T-cell (primary cell): ENCODE measurements around a stretch of chr19.

DNA sequence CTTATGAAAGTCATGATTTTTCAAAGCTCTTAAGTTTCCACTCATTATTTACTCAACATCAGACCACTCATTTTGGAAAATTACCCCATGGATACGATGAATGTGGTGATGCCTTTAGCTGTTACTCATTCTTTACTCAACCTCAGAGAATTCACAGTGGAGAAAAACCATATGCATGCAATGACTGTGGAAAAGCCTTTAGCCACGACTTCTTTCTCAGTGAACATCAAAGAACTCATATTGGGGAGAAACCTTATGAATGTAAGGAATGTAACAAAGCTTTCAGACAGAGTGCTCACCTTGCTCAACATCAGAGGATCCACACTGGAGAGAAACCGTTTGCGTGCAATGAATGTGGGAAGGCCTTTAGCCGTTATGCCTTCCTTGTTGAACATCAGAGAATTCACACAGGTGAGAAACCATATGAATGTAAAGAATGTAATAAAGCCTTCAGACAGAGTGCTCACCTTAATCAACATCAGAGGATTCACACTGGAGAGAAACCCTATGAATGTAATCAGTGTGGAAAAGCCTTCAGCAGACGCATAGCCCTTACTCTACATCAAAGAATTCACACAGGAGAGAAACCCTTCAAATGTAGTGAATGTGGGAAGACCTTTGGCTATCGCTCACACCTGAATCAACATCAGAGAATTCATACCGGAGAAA, 18.0 kb downstream of the ZNF527 start:
- PRO-cap, 7 experiments: no peak in any of the 7 experiments

DNA sequence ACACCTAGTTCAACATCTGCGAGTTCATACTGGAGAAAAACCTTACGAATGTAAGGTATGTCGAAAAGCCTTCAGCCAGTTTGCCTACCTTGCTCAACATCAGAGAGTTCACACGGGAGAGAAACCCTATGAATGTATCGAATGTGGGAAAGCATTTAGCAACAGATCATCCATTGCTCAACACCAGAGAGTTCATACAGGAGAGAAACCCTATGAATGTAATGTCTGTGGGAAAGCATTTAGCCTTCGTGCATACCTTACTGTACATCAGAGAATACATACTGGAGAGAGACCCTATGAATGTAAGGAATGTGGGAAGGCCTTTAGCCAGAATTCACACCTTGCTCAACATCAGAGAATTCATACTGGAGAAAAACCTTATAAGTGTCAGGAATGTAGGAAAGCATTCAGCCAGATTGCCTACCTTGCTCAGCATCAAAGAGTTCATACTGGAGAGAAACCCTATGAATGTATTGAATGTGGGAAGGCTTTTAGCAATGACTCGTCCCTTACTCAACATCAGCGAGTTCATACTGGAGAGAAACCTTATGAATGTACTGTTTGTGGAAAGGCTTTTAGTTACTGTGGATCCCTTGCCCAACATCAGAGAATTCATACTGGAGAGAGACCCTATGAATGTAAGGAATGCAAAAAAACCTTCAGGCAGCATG, 15.5 kb downstream of the ZNF570 start:
- PRO-cap, 7 experiments: no peak in any of the 7 experiments

GRCh38 chr19:37505968-37506668, 621 bp upstream of the ZNF793 start:
- PRO-cap, 7 experiments: peak in 7 of 7 experiments; most common plus-strand start chr19:37506503 (in 5); most common minus-strand start chr19:37506354 (in 7)

DNA sequence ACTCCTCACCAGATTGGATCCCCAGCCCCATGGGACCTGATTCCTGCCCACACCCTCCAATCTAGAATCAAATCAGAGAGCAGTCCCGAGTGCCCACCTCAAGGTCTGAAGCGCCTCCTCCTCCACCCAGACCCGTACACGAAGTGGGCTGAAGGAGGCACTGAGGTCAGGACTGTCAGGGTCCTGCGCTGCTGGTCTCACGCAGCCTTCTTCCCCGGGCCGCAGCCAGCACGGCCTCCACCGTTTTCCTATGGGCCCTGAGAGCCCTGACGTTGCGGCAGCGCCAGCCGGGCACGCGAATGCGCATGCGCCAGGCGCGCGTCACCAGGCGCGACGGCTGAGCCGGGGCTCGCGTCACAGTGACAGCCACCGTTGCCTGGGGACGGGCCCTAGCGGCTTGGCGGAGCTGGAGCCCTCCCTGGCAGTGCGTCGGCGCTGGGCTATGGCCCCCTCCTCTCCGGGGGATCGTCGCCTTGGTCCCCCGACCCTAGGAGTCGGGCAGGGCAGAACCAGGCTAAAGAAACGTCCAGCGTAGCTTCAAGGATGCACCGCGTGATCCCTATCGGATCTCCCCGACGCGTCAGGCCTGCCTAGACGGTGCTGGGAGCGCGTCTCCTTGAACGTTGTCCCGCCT, 43.5 kb downstream of the ZNF571 start:
- PRO-cap, 7 experiments: peak in 7 of 7 experiments; most common plus-strand start position 359 of the sequence (in 4); most common minus-strand start position 252 of the sequence (in 7)

DNA sequence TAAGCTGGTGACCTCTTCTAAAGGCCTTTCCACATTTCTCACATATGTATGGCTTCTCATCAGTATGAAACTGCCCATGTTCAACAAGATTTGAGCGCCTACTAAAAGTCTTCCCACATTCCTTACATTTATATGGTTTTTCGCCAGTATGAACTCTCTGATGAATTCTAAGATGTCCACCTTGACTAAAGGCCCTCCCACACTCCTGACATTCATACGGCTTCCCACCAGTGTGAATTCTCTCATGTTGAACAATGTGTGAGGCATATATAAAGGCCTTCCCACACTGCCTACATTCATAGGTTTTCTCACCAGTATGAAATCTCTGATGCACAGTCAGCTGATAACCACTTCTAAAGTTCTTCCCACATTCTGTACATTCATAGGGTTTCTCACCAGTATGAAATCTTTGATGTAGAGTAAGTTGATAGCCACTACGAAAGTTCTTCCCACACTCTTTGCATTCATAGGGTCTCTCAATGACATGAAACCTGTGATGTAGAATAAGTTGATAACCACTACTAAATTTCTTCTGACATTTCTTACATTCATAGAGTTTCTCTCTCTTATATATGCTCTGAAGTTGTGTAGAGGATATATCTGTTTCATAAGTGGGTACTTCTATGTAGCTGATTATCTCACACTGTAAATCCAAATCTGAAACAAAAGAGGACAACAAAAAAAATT, 20.1 kb upstream of the ZNF607 start:
- PRO-cap, 7 experiments: no peak in any of the 7 experiments

DNA sequence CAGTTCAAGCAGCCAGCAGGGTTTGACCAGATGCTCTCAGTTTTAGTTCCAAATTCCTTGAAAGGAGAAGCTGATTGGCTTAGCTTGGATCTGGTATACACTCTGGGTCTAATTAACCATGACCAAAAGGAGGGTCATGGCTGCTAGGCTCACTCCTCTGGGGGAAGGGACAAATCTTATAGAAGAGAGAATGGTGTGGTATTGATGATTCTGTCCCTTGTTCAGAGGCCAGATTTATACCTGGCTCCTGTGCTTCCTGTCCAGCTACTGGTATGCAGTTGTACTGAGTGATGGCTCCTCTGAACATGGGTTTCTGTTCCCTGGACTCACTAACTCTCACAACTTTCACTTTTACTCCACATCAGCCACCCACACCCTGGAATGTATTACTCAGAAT, 41.3 kb downstream of the WDR87 start:
- PRO-cap, 7 experiments: no peak in any of the 7 experiments

DNA sequence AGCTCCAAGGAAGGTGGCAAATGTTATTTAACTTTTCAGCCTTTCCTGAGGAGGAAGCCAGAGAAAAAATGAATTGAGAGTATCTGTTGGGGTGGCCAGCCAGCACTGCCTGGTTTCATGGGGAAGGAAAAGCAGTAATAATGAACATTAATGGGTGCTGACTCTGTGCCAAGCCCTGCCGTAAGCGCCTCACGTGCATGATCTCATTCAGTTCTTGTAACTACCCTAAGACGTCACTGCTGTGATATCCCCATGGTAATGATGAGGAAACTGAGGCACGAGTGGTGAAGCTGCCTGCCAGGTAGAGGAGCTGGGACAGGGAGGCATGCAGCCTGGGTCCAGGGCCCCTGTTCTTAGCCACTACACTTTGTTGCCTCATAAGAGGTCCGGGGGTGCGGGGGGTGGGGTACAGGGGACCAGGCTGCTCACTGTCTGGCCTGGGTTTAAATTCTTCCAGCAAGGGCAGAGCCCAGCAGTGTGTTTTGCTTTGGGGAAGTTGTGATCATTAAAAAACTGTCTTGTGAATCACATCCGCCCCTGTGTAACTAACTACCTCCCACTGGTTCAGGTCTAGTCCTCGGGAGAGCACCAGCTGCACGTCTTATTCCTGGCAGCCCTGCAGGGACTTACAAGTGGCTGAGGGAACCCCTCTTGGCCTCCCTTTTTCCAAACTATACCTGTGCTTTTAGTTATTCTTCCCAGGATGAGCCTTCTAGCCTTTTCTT, 127.3 kb downstream of the SIPA1L3 start:
- PRO-cap, 7 experiments: no peak in any of the 7 experiments

GRCh38 chr19:38099738-38100164, 124.3 kb downstream of the DPF1 start:
- PRO-cap, 7 experiments: no peak in any of the 7 experiments

DNA sequence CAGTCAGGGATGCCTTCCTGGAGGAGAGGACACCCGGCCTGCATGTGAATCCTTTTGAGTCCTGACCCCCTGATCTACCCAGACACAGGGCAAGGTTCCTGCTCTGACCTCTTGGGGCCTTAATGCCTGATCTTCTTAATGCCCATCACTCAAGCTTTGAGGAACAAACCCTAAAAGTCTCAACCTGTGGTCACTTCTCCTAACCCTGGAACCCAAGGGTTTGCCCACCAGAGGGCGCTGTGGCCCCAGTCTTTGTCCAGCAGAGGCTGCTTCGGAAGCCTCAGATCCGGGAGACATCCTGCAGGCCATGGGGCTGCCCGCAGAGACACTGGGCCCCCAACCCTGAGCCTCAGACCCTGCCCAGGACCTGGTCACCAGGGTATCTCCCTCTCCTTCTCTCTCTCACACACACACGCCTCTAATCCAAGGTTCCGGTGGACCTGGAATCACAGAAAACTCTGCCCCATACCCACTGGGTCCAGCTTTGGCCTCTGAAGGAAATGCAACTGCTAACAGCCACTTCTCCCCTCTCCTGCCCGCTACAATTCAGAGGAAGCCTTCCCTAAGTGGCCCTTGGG, 9.8 kb upstream of the DPF1 start:
- PRO-cap, 7 experiments: no peak in any of the 7 experiments

DNA sequence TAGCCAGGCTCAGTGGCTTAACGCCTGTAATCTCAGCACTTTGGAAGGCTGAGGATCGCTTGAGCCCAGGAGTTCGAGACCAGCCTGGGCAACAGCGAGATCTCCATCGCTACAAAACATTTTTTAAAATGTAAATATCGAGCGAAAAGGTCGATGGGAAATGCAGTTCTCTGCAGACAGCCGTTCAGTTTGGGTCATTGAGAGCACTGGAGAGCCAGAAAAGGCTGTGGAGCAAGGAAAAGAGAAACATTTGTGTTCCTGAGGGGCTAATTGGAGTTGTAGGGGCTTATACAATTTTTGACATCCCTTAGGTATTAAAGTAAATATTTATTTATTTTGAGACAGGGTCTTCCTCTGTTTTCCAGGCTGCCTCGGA, 613 bp upstream of the YIF1B start:
- PRO-cap, 7 experiments: peak in 6 of 7 experiments; most common plus-strand start position 187 of the sequence (in 2); most common minus-strand start position 132 of the sequence (in 5)

- PRO-cap, 7 experiments: no peak in any of the 7 experiments
Observed at GRCh38 chr19:38318645-38319030, 1.0 kb upstream of the KCNK6 start.

DNA sequence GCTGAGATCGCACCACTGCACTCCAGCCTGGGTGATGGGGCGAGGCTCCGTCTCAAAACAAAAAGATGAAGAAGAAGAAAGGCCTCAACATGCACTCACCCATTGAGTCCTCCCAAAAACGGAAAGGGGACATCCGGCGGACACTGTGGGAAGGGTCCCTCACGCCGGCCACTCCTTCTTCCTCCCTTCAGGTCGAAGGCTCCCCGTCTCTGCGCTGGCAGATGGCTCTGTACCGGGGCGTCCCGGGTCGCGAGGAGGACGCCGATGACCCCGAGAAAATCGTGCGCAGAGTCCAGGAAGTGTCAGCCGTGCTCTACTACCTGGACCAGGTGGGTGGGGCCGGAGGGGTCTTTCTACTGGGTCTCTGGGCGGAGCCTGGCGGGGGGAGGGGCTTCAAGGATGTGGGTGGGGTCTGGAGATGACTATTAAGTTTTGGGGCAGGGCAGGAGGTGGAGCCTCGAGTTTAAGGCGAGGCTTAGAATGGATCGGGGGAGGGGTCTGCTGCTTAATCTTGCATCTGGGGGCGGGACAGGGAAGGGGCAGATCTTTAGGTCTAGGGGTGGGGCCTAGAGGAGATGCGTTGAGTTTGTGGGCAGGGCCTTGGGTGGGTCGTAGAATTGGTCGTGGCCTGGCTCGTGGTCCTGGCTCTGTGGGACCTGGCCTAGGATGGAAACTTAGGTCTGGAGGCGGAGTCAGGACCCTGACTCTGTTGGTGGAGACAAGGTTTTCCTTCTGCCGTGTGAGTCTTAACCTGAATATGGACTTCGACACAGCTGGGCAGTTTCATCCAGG, 90.1 kb downstream of the MAP4K1 start:
- PRO-cap, 7 experiments: no peak in any of the 7 experiments

- PRO-cap, 7 experiments: no peak in any of the 7 experiments
Observed at GRCh38 chr19:38528248-38528777, 89.4 kb downstream of the MAP4K1 start.

DNA sequence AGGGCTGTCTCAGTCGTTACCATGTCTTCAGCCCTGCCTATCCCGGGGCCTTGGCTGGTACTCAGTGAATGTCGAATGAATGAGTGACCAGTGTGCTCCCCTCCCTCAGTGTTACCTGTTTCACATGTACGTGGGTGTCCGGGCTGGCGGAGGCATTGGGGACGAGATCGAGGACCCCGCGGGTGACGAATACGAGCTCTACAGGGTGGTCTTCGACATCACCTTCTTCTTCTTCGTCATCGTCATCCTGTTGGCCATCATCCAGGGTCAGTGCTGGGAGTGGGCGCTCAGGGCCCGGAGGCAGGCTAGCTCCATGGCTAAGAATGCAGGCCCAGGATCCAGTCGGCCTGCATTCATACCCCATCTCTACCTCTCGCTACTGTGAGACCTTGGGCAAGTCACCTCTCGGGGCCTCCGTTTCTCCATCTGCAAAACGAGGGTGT, 32.9 kb downstream of the MAP4K1 start:
- PRO-cap, 7 experiments: no peak in any of the 7 experiments

- PRO-cap, 7 experiments: no peak in any of the 7 experiments
Observed at GRCh38 chr19:38595743-38596707, 21.7 kb downstream of the MAP4K1 start.

GRCh38 chr19:38631301-38632199, 12.6 kb downstream of the EIF3K start:
- PRO-cap, 7 experiments: no peak in any of the 7 experiments

- PRO-cap, 7 experiments: peak in 2 of 7 experiments; most common plus-strand start chr19:38656887 (in 1)
Observed at GRCh38 chr19:38656264-38657068, 9.0 kb downstream of the ACTN4 start.

DNA sequence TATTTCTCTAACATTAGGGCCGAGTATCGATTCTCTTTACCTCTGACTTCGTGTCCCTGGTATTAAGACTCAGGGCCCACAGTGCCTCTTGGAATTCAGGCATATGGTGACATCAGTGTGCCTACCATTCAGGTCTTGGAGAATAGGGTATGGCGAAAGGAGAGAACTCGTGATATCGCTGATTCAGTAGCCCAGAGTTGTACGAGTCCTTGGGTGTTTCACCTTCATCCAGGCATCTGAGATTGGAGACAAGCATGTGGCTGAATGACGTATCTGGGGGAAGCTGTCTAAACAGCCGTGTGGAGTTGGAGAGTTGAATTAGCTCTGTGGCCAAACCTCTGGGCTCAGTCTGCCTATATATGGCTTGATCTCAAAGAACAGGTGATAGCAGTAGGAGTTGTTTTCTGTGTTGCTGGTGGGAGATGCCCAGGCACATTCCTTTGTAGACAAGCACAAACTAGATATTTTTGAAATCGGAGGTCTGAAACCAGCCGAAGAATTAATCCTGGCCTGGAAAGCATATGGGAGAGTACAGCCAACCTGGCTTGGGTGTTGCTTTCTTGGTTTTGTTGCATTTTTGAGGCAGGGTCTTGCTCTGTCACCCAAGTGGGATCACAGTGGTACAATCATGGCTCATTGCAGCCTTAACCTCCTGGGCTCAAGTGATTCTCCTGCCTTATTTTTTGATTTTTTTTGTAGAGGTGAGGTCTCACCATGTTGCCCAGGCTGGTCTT, 27.4 kb downstream of the ACTN4 start:
- PRO-cap, 7 experiments: no peak in any of the 7 experiments

DNA sequence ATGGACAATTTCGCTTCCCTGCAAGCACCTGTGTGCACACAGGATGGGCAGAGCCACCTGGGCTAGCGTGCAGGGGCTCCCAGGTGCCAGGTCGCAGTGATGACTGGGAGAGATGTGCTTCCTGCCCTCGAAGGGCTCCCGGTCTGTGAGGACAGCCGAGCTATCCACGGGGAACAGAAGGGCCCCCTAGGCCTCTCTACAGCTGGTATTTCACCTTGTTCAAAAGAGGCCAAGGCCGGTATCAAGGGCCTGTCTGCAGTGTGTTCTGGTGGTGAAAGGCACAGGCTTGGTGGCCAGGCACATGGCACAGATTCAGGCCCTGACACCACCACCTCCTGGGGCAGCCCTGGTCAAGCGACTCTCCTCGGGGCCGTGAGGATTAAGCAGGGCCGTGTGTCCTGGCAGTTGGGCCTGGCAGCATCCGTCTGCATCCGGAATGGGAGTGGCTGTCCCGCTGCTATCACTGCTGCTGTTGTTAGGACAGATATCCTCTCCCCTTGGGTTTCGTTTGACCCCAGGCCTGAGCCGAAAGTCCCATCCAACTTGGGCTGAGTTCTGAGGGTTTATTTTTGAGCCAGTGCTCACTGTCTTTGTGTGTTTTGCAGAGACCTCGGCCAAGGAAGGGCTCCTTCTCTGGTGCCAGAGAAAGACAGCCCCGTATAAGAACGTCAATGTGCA, 38.7 kb downstream of the CAPN12 start:
- PRO-cap, 7 experiments: no peak in any of the 7 experiments

- PRO-cap, 7 experiments: peak in 7 of 7 experiments; most common plus-strand start chr19:38769984 (in 7); most common minus-strand start chr19:38769878 (in 7)
Observed at GRCh38 chr19:38769383-38770520, 3.6 kb downstream of the LGALS7 start.